ENCODE measurements around a stretch of chr4.

DNA sequence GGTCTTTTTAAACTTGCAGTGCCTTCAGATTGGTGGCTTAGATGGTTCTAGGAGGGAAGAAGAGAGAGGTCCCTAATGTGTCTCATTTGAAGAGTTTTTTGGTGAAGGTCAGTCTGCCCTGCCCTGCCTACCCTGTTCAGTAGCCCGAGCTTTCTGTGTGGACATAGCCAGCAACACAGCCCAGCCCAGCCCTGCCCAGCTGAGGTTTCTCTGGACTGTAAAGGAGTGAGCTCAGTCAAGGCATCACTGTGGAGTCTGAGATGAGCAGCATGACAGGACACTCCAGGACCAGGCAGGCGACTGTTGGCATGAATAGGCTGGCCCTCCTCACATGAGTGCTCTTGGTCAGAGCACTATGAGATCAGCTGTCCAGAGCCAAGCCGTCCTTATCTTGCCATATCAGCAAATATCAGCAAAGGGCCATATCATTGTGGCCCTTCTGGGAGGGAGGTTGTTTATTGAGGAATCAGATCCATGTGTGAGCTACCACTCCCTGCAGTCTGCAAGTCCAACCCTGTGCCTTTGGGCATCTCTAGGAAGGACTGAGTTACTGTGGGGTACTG, 30.9 kb downstream of the REELD1 start:
- PRO-cap: no peak
- RAMPAGE, long total RNA, 5 experiments: no peak in any of the 5 experiments
- RRBS: no CpG with 5 or more reads among the region's 3 CpGs

GRCh38 chr4:147292452-147293052, 188.3 kb upstream of the EDNRA start:
- PRO-cap: no peak
- RAMPAGE, long total RNA, 5 experiments: no peak in any of the 5 experiments
- RRBS: no CpG with 5 or more reads among the region's 4 CpGs

DNA sequence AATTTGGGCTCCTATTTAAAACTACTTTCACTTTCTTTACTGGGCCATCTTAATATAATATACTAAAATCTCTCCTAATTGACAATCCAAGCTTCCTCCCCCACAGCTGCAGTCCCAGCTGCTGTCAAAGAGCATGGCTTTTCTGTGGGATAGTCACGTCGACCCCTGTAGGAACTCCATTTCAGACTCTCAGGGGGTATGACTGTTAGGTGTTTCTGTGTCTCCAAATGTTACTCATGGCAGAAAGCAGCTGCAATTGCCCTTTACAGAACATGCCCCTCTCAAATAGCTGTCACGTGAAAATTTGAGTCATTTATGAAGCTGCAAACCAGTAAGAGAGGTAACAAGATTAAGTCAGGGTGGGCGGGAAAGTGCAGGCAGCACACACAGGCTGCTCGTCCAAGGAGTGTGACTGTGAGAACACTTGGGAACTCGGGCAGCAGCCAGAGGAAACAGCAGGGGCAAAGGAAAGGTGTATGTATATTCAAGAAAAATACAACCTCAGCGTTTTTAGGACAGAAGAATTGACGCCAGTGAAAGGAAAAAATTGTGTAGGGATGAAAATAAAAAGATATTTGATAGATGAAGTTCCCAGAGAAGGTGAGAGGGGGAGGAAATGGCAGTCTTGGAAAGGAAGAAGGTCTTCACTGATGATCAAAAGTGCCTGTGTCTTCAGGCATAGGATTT, 66.5 kb upstream of the TMEM184C start:
- PRO-cap: no peak
- RAMPAGE, long total RNA, 5 experiments: no peak in any of the 5 experiments
- RRBS: no CpG with 5 or more reads among the region's 8 CpGs

- PRO-cap: no peak
- RAMPAGE, long total RNA, 5 experiments: start-site peak on the minus strand in 3 of 5 experiments, at chr4:147673640-147674178 at its widest, 5 to 28 reads per replicate
- RRBS: no CpG with 5 or more reads among the region's 3 CpGs
Measured at GRCh38 chr4:147673481-147674197, 10.3 kb downstream of the PRMT9 start.

DNA sequence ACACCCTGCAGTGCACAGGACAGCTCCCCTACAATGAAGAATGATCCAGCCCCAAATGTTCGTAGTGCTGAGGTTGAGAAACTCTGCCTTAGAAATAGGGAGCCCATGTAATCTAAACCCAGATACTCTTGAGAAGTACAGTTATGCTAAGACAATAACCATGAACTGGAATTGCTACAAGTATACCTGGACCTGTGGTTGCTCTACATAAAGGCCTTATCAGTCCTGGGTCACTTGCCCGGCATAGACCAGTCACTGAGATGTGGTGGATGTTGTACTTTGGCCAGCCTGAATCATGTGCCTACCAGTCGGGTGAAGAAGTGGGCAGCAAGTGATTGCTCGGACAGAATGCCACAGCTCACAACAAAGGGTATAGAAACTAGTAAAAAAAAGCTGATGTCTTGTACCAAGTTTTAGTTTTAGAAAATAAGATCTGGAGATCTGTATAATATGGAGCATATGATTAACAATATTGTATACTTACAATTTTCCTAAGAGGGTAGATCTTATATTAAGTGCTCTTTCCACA, 16.2 kb downstream of the ARHGAP10 start:
- PRO-cap: unidirectional peak, plus-strand start at position 307 of the sequence
- RAMPAGE, long total RNA, 5 experiments: start-site peak on the plus strand in 1 of 5 experiments, centred at position 189 of the sequence, 9 reads per replicate
- RRBS: no CpG with 5 or more reads among the region's 4 CpGs

GRCh38 chr4:147756322-147757092, 24.6 kb downstream of the ARHGAP10 start:
- PRO-cap: no peak
- RAMPAGE, long total RNA, 5 experiments: start-site peak on the plus strand in 1 of 5 experiments, at chr4:147756665-147756759 at its widest, 9 reads per replicate
- RRBS: no CpG with 5 or more reads among the region's 3 CpGs

DNA sequence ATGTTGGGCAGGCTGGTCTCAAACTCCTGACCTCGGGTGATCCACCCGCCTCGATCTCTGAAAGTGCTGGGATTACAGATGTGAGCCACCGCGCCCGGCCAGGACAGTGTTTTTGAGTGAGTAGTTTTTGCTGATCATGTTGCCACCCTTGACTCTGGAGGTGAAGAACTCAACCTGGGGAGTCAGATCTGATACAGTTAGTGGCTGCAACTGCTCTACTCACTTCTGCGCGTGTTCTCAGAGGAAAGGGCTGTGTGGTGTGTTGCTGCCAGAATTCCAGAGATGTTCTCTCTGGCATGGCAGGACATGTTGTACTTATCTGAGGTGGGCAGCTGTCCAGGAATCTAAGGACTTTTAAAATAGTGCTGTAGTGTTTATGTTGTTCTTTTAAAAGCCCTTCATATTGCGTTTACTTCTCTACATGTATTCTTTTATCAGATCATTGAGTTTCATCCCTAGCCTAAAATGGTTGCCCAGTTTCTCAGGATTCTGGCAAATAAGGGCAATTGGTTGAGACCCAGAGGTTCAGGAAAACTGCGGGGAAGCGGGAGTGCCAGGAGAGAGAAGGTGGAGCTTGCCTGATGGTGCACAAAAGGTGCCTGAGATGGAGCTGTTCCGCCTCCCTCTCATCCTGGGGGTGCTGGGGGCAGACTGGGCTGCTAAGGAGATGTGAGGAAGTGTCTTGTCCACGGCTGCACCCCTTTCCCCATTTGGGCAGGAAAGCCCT, 97.7 kb downstream of the ARHGAP10 start:
- PRO-cap: bidirectional peak, plus-strand start at position 528 of the sequence, minus-strand start at position 227 of the sequence
- RAMPAGE, long total RNA, 5 experiments: start-site peak on the plus strand in 1 of 5 experiments, centred at positions 481 to 673 of the sequence, 5 to 6 reads per replicate
- RRBS: no CpG with 5 or more reads among the region's 13 CpGs

DNA sequence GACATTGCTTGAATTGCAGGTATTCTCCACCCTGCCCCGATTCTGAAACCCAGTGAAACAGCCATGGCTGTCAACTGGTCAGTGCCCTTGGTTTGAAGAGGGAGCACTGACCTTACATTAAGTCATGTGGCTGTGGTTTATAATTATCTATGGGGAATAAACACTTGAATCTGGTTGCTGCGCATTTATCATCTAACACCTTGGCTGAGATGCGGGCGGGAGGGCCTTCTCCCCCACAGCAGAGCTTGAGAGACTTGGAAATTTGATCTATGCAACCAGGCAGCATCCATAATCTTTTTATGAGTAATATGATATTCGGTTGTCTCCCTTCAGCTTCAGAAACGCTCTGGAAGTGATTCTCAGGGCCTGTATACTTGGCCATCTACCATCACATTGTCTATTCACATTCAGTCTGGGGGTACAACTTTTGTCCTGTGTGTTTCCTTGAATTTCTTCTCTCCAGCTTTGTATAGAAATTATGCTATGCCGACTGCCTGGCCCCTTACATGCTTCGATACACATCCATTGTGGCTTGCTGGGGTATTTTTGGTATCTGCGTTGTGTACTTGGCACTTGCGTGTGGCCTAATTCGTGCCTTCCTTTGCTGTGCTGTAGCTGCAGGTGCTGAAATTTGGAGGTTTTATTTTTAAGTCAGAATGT, 321.5 kb downstream of the ARHGAP10 start:
- PRO-cap: no peak
- RAMPAGE, long total RNA, 5 experiments: no peak in any of the 5 experiments
- RRBS: no CpG with 5 or more reads among the region's 11 CpGs

GRCh38 chr4:148100885-148101596, 341.2 kb downstream of the NR3C2 start:
- PRO-cap: no peak
- RAMPAGE, long total RNA, 5 experiments: start-site peak on the plus strand in 1 of 5 experiments, at chr4:148101238-148101359 at its widest, 8 reads per replicate
- RRBS: no CpG with 5 or more reads among the region's 5 CpGs

GRCh38 chr4:148434081-148434577, 8.1 kb downstream of the NR3C2 start:
- PRO-cap: no peak
- RAMPAGE, long total RNA, 5 experiments: no peak in any of the 5 experiments

GRCh38 chr4:148680298-148681013, 238.2 kb upstream of the NR3C2 start:
- PRO-cap: no peak
- RAMPAGE, long total RNA, 5 experiments: no peak in any of the 5 experiments
- RRBS: no CpG with 5 or more reads among the region's 3 CpGs

DNA sequence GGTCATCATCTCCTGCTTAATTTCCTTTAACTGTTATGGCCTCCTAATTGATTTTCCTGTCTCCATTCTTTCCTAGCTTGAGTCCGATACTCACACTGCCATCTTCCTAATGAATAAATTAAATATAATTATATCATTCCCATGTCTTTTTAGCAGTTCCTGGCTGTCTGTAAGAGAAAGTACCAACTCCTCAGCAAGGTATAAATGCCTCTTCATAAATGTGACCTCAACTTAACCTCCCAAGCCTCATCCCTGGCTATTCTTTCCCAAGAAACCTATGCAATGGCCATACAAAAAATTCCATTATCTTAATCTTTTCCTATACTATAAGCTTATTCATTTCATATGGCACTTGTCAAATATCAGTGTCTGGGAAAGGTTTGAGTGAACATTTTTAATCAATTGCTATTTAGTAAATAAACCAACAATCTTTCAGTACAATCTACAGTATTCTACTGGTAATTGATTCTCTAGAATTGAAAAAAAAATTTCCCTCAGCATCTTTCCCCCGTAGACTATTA, 186.4 kb upstream of the MAB21L2 start:
- PRO-cap: no peak
- RAMPAGE, long total RNA, 5 experiments: start-site peak on the minus strand in 1 of 5 experiments, centred at positions 168 to 276 of the sequence, 6 reads per replicate
- RRBS: no CpG with 5 or more reads among the region's 2 CpGs

GRCh38 chr4:150578534-150579468, 3.1 kb upstream of the MAB21L2 start:
- PRO-cap: no peak
- RAMPAGE, long total RNA, 5 experiments: no peak in any of the 5 experiments
- RRBS: no CpG with 5 or more reads among the region's 12 CpGs

GRCh38 chr4:150999187-150999446, 16.0 kb downstream of the LRBA start:
- PRO-cap: no peak
- RAMPAGE, long total RNA, 5 experiments: no peak in any of the 5 experiments

- PRO-cap: no peak
- RAMPAGE, long total RNA, 5 experiments: no peak in any of the 5 experiments
- RRBS: 100% methylated on average over 2 of the region's 20 CpGs
Measured at GRCh38 chr4:151049238-151049737, 34.2 kb upstream of the LRBA start.

DNA sequence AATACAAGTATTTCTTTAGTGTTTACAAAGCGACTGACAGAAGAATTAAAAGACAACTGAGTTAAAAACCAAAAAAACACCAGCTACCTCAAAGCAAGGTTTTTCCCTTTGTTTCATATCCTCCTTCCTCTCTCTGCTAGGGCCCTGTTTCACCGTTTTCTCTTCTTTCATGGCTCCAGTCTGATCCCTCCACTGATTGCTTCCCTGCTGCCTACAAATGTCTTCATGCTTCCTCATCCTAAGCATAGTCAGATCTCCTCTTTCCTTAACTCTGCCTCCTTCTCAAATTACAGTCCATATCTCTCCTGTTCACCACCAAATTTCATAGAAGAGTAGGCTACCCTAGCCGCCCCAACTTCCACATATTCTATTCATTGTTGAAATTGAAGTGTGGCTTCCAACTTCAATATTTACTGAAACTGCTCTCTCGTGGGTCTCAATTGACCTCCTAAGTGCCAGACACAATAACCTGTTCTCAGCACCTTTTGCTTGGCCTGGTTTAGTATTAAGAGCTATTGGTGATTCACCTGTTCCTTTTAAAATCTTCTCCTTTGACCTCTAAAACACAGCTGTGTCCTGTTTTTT, 85.1 kb downstream of the RPS3A start:
- PRO-cap: no peak
- RAMPAGE, long total RNA, 5 experiments: no peak in any of the 5 experiments
- RRBS: no CpG with 5 or more reads among the region's 4 CpGs

GRCh38 chr4:151277326-151277634, 319 bp downstream of the PRSS48 start:
- PRO-cap: no peak
- RAMPAGE, long total RNA, 5 experiments: no peak in any of the 5 experiments
- RRBS: no CpG with 5 or more reads among the region's 2 CpGs

GRCh38 chr4:151340846-151341496, 15.6 kb upstream of the SH3D19 start:
- PRO-cap: no peak
- RAMPAGE, long total RNA, 5 experiments: no peak in any of the 5 experiments
- RRBS: no CpG with 5 or more reads among the region's 8 CpGs

- PRO-cap: no peak
- RAMPAGE, long total RNA, 5 experiments: no peak in any of the 5 experiments
- RRBS: no CpG with 5 or more reads among the region's 4 CpGs
Measured at GRCh38 chr4:151564110-151564703, 155.2 kb downstream of the FHIP1A start.

DNA sequence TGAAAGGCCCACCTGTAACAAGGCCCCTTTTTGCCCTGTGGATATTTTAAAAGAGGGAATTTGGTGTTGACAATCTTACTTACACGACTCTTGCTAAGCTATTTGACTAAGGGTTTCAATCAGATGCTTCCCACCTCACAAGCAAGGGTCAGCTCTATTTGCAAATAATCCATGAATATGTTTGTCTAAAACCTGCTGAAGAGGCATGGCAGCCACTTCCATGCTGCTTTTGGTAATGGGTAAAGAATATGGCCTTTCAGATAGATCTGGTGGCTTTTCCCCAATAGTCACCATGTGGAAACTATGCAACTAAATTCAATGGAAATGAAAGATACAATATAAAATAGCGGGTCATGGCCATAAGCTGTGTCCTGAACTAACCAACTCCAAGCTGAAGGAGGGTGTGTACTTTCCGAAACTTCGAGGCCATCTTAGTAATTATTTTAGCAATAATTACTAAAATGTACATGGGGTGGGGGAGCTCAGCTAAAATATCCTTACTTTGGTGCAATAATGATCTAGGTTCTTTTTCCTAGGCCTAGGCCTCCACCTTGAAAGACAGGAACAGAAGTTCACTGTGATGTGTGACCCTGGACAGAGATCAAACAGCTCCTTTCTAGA, 92.7 kb downstream of the GATB start:
- PRO-cap: no peak
- RAMPAGE, long total RNA, 5 experiments: no peak in any of the 5 experiments
- RRBS: no CpG with 5 or more reads among the region's 4 CpGs

Measured in stomach (tissue), 7 donors.